Mammary epithelial cell (primary cell): ENCODE measurements around the gene RNF187.

GRCh38 chr1:226963877-226964093 lies 23.7 kb downstream of the COQ8A start:
- CAGE, long polyA plus RNA, result no peak
- RRBS, result no CpG with 5 or more reads among the region's 3 CpGs

DNA sequence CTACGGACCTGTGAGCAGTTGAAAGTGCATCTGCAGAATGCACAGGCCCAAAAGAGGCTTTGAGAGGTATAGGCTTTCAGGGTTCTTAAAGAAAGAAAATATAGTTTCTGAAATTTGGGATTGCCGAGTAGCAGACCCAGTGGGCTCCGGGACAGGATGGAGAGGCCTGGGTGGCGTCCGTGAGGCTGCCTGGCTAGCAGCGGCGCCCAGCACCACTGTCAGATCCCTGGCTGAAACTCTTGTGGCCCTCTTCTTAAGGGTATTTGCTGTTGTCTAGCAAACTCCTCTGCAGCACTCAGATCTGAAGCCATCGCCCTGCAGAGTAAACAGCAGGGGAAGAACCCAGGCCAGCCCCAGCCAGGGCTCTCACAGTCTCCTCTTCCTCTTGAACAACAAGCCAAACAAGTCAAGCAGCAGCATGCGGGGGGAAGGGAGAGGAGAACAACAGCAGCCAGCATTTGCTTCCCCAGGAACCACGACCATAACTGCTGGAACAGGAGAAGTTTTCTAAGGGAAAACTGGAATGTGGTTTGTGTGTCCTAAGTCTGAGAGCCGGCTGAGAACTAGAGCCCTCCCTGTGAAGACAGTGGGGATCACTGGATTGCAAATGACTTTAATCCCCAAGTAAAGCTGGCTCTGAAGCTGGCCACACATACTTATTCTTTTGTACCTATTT lies 48.1 kb downstream of the COQ8A start:
- CAGE, long polyA plus RNA, result no peak
- RRBS, result no CpG with 5 or more reads among the region's 11 CpGs

DNA sequence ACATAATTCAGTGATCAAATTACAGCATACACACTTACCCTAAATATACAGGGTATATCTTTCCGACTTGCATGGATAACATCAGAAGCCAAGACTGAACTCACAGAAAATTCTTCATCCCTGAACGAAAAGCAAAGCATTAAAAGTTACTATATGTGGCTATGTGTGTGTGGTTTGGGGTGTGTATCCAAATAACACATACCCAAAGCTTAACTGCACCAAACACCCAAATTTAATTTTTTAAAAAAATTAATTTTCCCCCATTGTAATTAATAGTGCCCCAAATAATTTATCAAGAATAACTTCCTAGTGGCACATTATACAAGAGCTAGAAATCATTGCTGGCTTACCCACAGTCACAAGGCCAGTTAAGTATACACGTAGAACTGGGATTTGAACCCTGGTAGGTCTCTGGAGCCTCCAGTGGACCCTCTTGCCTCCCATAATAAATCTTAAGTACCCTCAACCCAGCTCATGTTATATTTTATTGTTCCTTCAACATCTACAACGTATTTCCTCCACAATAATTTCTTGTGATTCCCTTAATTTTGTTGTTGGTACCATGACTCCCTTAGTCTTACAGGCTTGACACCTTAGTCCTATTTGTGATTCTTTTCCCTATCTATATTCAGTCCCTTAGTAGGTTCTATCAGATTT lies 93.3 kb downstream of the COQ8A start:
- CAGE, long polyA plus RNA, result no peak
- RRBS, result no CpG with 5 or more reads among the region's 4 CpGs

DNA sequence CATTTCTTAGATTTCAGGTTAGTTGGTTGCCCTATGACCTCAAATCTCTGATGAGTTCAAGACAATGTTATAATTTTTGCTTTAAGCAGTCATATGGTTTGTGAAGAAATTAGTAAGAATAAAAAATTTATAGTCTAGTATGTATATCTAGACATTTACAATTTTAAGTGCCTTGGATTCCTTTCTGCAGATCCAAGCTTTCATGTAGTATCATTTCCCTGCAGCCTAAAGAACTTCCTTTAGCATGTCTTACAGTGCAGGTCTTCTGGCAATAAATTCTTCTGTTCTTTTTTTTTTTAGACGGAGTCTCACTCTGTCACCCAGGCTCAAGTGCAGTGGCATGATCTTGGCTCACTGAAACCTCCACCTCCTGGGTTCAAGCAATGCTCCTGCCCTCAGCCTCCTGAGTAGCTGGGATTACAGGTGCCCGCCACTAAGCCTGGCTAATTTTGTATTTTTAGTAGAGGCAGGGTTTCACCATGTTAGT lies 150.6 kb downstream of the CDC42BPA start:
- CAGE, long polyA plus RNA, result no peak
- RRBS, result no CpG with 5 or more reads among the region's 2 CpGs

- CAGE, long polyA plus RNA, result no peak
- RRBS, result 84% methylated on average over 5 of the region's 22 CpGs
Observed at GRCh38 chr1:227775117-227775588, 39.9 kb downstream of the SNAP47 start.

GRCh38 chr1:228013188-228013683 lies 6.4 kb downstream of the WNT3A start:
- CAGE, long polyA plus RNA, result no peak
- RRBS, result no CpG with 5 or more reads among the region's 19 CpGs

- CAGE, long polyA plus RNA, result no peak
- RRBS, result no CpG with 5 or more reads among the region's 9 CpGs
Observed at GRCh38 chr1:228099331-228100239, 3.5 kb downstream of the C1orf35 start.

DNA sequence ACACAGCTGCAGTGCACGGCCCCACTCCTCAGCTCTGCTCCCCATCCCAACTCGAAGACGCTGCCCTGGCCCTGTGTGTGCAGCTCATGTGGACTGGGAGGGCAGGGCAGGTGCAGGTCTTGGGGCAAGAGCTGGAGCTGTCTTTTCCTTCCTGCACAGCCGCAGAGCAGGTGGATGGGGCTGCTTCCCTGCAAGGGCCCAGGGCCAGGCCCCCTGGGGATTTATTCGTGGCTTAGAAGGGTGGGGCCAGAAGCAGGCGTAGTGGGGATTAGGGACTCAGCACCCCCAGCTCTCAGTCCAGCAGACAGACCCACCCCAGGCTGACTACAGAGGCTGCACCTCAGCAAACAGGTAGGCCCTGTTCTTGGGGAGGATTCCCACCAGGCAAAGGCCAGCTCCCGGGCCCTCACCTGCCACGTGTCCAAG lies 4.3 kb downstream of the GUK1 start:
- CAGE, long polyA plus RNA, result no peak
- RRBS, result no CpG with 5 or more reads among the region's 8 CpGs

DNA sequence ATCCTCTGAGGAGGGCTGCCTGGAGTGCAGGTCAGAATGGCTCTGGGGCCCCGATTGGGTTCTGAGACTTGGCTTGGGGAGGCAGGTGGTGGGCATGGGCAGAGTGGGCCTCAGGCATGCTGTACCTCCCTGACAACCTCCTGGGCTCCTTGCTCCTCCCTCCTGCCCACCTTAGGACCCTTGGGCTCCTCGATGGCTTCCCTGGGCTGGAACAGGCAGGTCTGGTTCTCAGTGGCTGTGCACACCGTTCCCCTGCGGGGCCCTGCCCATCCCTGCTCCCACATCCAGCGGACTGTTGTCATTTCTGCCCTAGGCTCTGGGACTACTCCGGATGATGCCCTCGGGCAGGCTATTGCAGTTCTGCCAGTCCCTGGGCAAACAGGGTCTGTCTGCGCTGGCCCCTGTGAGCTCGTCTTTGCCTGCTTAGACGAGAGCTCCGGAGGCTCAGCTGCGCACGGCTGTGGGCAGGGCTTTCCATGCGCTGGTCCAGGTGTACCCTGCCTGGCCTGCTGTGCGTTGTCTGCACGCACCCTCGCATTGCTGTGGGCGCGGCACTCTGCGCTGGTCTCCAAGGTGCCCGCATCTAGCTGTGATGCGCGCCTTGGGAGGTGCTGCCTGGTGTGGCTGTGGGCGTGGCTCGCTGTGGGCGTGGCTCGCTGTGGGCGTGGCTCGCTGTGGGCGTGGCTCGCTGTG lies 8.0 kb downstream of the IBA57 start:
- CAGE, long polyA plus RNA, result no peak
- RRBS, result no CpG with 5 or more reads among the region's 31 CpGs

DNA sequence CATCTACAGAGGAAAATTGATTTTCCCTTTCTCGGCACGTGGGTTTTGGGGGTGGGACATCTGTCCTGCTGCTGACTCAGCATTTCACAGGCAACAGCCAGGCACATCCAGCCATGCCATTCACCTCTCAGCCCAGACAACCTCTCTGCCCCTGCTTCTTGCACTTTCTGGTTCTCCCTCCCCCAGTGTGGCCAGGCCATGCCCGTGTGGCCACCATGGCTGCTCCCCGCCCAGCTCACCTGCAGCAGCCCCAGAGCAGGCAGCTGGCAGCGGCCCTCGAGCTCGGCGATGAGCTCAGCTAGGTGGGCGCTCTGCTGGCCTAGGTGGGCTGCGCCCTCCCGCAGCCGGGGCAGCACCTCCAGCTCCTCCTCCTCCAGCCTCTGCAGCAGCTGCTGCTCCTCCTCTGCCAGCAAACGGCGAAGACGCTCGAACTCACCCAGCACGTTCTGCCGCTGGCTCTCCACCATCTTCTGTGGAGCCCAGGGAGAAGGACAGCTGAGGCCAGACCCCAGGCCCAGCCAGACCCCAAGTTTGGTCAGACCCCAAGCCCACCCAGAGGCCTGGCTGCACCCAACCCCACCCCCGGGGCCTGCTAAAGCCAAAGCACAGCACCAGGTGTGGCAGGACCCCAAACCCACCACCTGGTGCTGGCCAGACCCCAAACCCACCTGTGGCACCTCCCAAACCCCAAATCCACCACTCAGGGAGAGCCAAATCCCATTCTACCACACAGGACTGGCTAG lies 5.7 kb downstream of the TRIM11 start:
- CAGE, long polyA plus RNA, result no peak
- RRBS, result no CpG with 5 or more reads among the region's 19 CpGs

DNA sequence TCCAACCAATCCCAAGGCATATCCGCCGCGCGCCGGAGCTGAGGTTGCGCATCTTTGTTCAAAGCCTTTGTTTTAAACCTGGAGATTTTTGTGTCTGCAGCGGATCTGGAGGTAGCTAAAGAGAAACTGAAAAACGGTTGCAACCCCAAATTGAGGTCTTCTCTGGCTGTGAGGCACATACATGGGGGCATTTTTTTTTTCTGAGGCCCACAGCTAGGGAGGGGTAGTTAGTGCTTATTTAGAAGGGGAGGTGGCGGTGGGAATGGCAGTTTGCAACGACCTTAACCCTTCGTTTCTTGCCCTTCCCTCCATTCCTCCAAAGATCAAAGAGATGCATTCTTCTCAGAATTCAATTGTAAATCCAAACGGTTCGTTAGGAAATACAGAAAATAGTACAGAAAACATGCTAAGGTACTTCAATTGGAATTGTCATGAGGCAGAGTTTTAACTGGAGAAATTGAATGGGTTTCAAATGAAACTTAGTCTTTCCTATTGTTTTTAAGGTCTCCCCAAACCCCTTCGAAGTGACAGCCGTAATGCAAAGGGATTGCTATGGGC lies 7.0 kb downstream of the H2BC26 start:
- CAGE, long polyA plus RNA, result no peak
- RRBS, result 3% methylated on average over 5 of the region's 15 CpGs

DNA sequence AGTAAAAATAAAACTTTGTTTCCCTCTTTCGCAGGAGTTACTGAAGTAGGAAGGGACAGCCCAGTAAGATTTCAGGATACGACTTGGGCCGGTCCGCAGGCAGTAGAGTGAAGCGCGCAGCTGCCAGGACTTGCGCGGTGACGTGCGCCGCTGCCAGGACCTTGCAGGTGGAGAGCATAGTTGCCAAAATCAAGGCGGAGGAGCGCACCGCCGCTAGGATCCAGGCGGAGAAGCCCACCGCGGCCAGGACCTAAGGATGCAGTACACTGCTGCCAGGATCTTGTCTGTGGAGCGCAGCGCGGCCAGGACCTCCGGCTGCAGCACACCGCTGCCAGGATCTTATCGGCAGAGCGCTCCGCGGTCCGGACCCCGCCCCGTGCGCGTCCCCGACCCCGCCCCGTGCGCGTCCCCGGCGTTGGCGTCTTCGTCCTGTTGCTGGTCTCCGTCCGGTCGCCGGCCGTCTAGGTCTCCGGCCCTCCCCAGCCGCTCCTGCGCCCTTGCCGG lies at the start of gene RNF187:
Gene RNF187 (plus strand): TSS at position 415 of the 504 bp plus-strand sequence.
- CAGE, long polyA plus RNA, result no peak
- RRBS, result 1% methylated on average over 23 of the region's 50 CpGs

DNA sequence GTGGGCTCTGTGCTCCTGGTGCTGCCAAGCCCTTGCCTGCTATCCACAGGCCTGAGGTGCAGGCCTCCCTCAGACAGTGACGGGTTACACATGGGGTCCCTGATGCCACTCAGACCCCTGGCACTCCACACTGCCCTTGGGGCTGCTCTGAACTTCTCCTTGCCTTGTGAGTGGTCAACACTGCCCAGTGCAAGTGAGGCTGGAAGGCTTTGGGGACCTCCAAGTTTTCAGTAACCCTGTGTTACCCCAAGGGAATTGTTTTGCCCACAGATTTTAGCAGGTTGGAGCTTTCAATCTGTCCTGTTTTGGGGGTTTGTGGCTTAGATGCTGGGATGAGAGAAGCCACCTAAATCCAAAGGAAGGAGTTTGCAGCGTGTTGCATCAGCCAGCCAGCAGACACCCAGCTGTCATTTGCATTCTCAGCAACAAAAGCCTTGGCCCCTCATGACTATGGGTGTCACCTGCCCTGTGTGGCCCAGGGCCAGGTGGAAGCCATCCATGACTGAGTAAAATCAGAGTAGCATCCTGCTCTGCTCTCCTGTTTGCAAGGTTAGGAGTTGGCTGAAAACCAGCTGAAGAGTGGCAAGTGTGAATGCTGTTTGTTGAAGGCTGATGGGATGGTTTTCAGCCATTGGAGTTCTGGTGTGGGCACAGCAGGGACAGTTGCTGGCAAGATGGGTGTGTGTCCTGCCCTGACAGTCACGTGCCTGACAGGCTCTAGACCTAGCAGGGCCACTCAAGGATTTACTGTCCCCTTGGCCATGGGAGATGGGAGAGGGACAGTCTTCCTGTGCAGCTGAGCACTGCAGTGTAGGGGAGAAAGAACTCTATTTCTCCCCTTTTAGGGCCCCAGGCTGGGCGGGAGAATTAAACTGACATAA lies 3.3 kb downstream of the RNF187 start:
- CAGE, long polyA plus RNA, result no peak
- RRBS, result no CpG with 5 or more reads among the region's 4 CpGs

DNA sequence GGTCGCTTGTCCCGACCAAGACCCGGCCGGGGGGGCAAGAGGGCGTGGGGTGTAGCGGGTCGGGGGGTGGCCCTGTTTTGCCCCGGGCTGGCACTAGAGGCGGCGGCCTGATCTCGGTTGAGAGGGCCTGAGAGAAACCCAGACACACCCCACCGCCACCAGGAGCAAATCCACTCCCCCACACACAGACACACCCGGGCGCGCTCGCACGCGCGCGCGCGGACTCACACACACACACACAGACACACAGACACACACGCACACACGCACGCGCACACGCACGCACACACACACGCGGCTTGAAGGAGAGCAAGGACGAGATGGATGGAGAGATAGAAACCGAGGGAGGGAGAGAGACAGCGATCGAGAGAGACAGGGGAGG lies 97.7 kb upstream of the RHOU start:
- CAGE, long polyA plus RNA, result no peak
- RRBS, result no CpG with 5 or more reads among the region's 34 CpGs

DNA sequence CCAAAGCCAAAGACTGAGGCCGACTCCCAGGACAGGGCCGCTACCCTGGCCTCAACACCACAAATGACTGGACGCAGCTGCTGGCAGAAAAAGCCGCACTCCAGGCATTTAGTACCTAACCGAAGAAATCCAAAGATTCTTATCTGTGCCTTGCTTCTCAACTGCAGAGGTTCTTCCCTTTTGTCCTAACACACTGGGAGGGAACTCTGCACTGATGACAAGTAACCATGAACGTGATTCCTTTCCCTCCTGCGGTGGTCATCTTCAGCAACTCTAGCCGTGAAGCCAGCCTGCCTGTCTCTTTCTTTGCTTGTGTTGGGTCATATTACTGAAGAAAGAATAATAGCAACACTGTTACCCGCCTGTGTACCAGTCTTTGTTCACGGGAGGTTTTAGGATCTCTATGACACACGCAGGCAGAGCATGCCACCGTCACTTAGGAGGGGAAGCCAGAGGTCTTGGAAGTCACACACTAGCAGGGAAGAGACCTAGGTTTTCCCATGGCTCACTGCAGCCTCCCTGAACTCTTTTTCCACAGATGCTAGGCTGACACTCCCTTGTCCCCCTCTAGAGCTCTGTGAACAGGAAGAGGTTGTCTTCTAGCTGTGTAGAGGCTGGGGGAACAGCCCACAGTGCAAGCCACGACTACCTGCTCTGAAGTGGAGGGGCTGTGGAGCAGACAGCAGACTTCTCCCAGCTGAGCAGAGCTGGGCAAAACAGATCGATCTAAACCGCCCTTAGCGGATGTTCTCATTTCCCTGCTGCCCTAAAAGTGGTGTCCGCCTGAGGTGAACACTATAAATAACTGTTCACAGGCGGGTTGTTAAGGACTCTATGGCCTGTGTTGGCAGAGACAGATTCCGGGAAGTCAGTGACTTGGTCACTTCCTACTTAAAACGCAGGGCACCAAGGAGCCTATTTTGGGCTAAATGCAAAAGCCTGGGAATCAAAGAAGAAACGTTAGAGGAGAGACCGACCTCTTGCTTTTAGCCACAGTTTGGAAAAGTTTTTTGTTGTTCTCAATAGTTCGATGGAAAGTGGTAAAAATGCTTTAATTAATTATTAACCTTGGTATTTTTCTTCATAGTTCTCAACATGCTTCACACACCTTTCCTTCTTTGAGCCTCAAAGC lies 203.1 kb downstream of the RHOU start:
- CAGE, long polyA plus RNA, result no peak
- RRBS, result no CpG with 5 or more reads among the region's 23 CpGs

GRCh38 chr1:229027567-229028125 lies 243.3 kb upstream of the RAB4A start:
- CAGE, long polyA plus RNA, result no peak
- RRBS, result no CpG with 5 or more reads among the region's 8 CpGs

- CAGE, long polyA plus RNA, result no peak
- RRBS, result no CpG with 5 or more reads among the region's 8 CpGs
Observed at GRCh38 chr1:229296367-229297355, 25.8 kb downstream of the RAB4A start.

GRCh38 chr1:229341782-229342831 lies 740 bp downstream of the CCSAP start:
- CAGE, long polyA plus RNA, result no peak
- RRBS, result 2% methylated on average over 65 of the region's 120 CpGs

- CAGE, long polyA plus RNA, result no peak
- RRBS, result no CpG with 5 or more reads among the region's 11 CpGs
Observed at GRCh38 chr1:229581779-229582634, 23.5 kb upstream of the ABCB10 start.

- CAGE, long polyA plus RNA, result no peak
- RRBS, result no CpG with 5 or more reads among the region's 4 CpGs
Observed at GRCh38 chr1:230079584-230079783, 12.4 kb downstream of the GALNT2 start.